ENCODE results near the genes PATL2 and B2M.

GRCh38 chr15:42729595-42730120 lies 7.3 kb downstream of the CDAN1 start:
- PRO-cap: no peak
- RAMPAGE, long total RNA: no peak

DNA sequence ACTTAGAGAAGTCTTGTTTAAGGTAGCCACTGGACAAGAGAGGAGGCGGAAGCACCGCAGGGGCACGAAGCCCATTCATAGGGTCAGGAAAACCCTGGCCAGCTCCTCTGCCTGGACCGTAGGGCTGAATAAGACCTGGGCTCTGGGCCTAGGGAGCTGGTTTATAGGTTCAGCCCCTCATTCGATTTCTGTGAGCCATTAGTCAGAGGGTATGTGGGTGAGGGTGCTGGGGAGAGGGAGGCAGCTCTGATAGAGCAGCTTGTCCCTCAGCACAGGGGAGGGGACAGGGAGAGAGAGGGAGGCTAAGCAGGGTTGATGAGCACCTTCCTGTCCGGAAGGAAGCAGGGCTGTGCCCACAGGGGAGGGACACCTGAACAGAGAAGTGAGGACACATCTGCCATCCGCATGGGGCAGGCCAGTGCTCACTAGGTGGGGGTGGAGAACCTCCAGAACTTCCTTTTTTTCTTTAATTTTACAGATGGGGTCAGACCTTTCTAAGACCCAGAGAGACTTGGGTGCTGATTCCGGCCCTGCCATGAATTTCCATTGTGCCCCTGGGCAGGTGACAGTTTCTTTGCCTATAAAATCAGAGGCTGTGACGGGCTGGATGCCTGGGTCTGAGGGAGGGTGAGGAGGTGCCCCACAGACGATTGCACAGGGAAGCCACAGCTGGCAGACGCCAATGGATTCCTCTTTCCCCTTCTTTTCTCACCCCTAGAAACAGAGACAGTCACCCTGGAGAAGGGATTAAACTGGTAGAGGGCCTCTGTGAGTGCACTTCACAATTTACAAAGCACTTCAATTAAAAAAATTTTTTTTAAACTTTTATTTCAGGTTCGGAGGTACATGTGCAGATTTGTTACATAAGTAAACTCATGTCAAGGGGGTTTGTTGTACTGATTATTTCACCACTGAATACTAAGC lies 4.0 kb upstream of the TGM5 start:
- PRO-cap: no peak
- RAMPAGE, long total RNA: no peak

DNA sequence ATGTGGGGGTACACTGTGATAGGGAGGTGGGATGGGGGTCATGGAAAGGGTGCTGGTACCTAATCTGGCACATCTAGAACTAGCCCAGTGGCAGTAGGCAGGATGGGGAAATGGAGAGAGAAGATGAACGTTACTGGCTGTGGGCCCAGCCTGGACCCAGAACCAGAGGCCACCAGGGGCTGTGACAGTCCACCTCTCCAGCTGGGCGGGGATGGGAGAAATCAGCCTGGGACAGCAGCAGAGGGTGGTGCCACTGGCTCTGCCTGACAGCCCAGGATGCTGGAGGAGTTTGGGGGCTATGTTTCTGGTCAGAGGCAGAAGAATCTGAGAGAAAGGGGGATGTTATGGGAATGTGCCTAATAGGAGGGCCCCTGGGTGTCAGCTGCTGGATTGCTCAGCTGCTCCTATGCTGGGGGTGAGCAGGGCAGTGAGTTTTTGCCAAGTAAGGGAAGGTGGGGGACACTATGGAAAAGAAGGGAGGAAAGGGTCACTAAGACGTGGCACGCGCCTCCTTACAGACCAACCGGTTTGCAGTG lies 387 bp downstream of the MAP1A start:
- PRO-cap: no peak
- RAMPAGE, long total RNA: no peak

DNA sequence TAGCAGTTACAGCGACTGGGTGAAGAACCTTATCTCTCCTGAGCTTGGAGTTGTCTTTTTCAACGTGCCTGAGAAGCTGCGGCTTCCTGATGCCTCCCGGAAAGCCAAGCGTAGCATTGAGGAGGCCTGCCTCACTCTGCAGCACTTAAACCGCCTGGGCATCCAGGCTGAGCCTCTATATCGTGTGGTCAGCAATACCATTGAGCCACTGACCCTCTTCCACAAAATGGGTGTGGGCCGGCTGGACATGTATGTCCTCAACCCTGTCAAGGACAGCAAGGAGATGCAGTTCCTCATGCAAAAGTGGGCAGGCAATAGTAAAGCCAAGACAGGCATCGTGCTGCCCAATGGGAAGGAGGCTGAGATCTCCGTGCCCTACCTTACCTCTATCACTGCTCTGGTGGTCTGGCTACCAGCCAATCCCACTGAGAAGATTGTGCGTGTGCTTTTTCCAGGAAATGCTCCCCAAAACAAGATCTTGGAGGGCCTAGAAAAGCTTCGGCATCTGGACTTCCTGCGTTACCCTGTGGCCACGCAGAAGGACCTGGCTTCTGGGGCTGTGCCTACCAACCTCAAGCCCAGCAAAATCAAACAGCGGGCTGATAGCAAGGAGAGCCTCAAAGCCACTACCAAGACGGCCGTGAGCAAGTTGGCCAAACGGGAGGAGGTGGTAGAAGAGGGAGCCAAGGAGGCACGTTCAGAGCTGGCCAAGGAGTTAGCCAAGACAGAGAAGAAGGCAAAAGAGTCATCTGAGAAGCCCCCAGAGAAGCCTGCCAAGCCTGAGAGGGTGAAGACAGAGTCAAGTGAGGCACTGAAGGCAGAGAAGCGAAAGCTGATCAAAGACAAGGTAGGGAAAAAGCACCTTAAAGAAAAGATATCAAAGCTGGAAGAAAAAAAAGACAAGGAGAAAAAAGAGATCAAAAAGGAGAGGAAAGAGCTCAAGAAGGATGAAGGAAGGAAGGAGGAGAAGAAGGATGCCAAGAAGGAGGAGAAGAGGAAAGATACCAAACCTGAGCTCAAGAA lies 4.7 kb downstream of the MAP1A start:
- PRO-cap: no peak
- RAMPAGE, long total RNA: no peak

DNA sequence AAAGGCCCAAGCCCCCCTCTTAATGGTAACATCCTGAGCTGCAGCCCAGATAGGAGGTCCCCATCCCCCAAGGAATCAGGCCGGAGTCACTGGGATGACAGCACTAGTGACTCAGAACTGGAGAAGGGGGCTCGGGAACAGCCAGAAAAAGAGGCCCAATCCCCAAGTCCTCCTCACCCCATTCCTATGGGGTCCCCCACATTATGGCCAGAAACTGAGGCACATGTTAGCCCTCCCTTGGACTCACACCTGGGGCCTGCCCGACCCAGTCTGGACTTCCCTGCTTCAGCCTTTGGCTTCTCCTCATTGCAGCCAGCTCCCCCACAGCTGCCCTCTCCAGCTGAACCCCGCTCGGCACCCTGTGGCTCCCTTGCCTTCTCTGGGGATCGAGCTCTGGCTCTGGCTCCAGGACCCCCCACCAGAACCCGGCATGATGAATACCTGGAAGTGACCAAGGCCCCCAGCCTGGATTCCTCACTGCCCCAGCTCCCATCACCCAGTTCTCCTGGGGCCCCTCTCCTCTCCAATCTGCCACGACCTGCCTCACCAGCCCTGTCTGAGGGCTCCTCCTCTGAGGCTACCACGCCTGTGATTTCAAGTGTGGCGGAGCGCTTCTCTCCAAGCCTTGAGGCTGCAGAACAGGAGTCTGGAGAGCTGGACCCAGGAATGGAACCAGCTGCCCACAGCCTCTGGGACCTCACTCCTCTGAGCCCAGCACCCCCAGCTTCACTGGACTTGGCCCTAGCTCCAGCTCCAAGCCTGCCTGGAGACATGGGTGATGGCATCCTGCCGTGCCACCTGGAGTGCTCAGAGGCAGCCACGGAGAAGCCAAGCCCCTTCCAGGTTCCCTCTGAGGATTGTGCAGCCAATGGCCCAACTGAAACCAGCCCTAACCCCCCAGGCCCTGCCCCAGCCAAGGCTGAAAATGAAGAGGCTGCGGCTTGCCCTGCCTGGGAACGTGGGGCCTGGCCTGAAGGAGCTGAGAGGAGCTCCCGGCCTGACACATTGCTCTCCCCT lies 10.6 kb downstream of the MAP1A start:
- PRO-cap: no peak
- RAMPAGE, long total RNA: no peak

DNA sequence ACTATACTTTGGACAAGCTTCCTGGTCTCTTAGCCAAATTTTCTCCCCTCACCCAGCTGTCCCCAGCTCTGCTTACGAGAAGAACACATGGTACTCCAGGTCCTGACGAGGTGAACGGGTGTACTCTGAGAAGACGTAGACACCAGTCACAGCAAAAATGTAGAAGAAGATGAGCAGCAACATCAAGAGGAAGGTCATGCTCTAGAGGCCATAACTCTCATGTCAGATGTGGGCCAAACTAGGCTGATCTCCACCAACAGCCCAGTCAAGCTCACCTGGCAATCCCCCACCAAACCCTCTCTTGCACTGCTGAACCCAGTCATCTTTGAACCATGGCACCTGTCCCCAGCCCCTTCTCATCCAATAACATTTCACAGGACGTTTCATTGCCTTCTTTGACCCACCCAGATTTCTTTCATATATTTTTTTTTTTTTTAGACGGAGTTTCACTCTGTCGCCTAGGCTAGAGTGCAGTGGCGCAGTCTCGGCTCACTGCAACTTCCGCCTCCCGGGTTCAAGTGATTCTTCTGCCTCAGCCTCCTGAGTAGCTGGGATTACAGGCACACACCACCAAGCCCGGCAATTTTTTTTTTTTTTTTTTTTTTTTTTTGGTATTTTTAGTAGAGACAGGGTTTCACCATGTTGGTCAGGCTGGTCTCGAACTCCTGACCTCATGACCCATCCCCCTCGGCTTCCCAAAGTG lies 9.7 kb downstream of the CATSPER2 start:
- PRO-cap: no peak
- RAMPAGE, long total RNA: no peak

GRCh38 chr15:43762588-43763422 lies 14.0 kb downstream of the ELL3 start:
- PRO-cap: no peak
- RAMPAGE, long total RNA: no peak

- PRO-cap: no peak
- RAMPAGE, long total RNA: no peak
Measured at GRCh38 chr15:43796607-43797403, 3.2 kb downstream of the SERINC4 start.

- PRO-cap: no peak
- RAMPAGE, long total RNA: no peak
Measured at GRCh38 chr15:43799272-43799658, 755 bp downstream of the SERINC4 start.

DNA sequence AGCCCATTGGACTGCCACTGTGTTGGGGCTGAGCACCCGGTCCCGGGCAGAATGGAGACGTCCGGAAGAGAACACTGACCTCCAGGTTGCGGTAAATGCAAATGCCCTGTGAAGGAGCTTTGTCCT lies 99 bp downstream of the SERINC4 start:
- PRO-cap: no peak
- RAMPAGE, long total RNA: no peak

DNA sequence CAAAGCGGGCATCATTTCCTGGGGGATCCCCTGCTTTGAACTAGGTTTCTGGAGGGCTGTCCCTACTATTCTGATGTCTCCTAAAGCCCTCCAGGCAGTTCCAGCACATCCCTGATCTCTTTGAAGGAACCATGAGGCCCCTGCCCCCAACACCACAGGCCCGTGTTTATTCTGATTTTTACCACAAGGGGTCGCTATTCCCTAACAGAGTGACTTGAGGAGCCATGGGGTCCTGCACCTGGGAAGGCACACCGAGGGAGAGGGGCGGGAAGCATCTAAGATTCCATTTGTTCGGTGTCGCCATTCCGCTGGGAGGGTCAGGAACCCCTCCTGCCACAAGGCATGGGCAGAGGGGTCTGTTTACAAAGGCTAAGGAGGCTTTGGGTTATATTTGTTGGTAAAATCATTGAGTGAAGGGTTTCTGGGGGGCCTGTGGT lies 77.0 kb downstream of the WDR76 start:
- PRO-cap: no peak
- RAMPAGE, long total RNA: no peak

DNA sequence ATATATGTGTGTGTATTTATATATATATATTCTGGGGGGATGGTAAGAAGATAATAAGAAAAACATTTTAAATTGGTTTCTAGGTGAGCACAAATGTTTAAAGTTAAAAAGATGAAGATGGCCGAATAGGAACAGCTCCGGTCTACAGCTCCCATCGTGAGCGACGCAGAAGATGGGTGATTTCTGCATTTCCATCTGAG lies 36.7 kb upstream of the GOLM2 start:
- PRO-cap: no peak
- RAMPAGE, long total RNA: no peak

GRCh38 chr15:44428227-44428647 lies 808 bp downstream of the CTDSPL2 start:
- PRO-cap: no peak
- RAMPAGE, long total RNA: no peak

- PRO-cap: no peak
- RAMPAGE, long total RNA: no peak
Measured at GRCh38 chr15:44538258-44538729, 1.3 kb downstream of the EIF3J start.

GRCh38 chr15:44706912-44707814 lies 4.0 kb downstream of the PATL2 start:
- PRO-cap: no peak
- RAMPAGE, long total RNA: no peak

- PRO-cap: bidirectional peak, plus-strand start at chr15:44711517, minus-strand start at chr15:44711328
- RAMPAGE, long total RNA: start-site peak on the plus strand at chr15:44710838-44710860, 5 and 7 reads in 2 replicates; start-site peak on the minus strand at chr15:44711338-44711370, 10 and 16 reads in 2 replicates
Measured at GRCh38 chr15:44710636-44711467, at the start of gene PATL2. Gene PATL2, minus strand, starts transcription at chr15:44711323.

DNA sequence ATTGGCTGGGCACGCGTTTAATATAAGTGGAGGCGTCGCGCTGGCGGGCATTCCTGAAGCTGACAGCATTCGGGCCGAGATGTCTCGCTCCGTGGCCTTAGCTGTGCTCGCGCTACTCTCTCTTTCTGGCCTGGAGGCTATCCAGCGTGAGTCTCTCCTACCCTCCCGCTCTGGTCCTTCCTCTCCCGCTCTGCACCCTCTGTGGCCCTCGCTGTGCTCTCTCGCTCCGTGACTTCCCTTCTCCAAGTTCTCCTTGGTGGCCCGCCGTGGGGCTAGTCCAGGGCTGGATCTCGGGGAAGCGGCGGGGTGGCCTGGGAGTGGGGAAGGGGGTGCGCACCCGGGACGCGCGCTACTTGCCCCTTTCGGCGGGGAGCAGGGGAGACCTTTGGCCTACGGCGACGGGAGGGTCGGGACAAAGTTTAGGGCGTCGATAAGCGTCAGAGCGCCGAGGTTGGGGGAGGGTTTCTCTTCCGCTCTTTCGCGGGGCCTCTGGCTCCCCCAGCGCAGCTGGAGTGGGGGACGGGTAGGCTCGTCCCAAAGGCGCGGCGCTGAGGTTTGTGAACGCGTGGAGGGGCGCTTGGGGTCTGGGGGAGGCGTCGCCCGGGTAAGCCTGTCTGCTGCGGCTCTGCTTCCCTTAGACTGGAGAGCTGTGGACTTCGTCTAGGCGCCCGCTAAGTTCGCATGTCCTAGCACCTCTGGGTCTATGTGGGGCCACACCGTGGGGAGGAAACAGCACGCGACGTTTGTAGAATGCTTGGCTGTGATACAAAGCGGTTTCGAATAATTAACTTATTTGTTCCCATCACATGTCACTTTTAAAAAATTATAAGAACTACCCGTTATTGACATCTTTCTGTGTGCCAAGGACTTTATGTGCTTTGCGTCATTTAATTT lies at the start of gene B2M:
TSS of gene B2M (plus strand) at position 50 of the 894 bp plus-strand sequence.
- PRO-cap: bidirectional peak, plus-strand start at position 50 of the sequence, minus-strand start outside the sequence
- RAMPAGE, long total RNA: start-site peak on the plus strand centred at position 55 of the sequence, 27 bp wide, 549 and 37,999 reads in 2 replicates

- PRO-cap: no peak
- RAMPAGE, long total RNA: no peak
Measured at GRCh38 chr15:44720100-44720176, 8.6 kb downstream of the B2M start.

DNA sequence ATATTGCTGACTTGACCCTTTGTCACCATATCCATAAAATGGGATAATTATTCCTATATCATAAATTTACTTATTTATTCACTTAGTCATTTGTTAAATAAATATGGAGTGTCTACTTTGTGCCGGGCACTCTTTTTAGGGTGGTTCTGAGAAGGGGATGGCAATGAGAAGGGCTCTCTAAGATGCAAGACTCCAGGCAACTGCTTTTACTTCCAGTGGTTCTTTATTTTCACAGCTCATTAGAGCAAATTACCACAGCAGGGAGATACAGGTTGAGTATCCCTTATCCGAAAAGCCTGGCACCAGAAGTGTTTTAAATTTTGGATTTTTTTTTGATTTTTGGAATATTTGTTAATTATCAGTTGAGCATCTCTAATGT lies 9.4 kb upstream of the TRIM69 start:
- PRO-cap: unidirectional peak, plus-strand start at position 106 of the sequence
- RAMPAGE, long total RNA: no peak

DNA sequence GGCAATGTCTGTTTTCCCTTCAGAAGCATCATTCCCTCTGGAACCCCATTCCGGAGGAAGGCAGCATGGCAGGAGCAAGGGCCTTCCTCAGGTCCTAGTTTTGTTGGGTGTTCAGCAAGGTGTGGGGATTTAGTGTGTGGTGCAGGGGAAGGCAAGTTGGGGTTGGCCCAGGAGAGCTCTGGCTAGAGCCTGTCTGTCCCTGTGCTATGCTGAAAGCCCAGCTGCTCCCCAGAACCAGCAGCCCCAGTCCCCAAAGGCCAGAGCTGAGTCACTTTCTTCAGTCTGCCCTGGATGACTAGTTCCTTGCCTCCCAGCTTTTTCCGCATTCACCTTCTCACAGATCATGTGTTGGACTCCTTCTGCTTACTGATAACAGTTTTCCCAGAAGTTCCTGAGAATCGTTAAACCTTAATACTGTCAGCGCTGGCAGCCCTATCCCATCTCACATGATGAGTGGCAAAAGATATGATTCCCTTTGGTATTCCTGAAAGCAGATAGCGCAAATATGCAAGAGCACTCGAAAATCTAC lies 84.1 kb downstream of the TRIM69 start:
- PRO-cap: no peak
- RAMPAGE, long total RNA: no peak